Psoas muscle (tissue), 2 donors: ENCODE measurements around the gene MROH7.

GRCh38 chr1:54204831-54205458 is 5.0 kb downstream of the MRPL37 start:
- PRO-cap, 2 experiments: no peak in any of the 2 experiments

DNA sequence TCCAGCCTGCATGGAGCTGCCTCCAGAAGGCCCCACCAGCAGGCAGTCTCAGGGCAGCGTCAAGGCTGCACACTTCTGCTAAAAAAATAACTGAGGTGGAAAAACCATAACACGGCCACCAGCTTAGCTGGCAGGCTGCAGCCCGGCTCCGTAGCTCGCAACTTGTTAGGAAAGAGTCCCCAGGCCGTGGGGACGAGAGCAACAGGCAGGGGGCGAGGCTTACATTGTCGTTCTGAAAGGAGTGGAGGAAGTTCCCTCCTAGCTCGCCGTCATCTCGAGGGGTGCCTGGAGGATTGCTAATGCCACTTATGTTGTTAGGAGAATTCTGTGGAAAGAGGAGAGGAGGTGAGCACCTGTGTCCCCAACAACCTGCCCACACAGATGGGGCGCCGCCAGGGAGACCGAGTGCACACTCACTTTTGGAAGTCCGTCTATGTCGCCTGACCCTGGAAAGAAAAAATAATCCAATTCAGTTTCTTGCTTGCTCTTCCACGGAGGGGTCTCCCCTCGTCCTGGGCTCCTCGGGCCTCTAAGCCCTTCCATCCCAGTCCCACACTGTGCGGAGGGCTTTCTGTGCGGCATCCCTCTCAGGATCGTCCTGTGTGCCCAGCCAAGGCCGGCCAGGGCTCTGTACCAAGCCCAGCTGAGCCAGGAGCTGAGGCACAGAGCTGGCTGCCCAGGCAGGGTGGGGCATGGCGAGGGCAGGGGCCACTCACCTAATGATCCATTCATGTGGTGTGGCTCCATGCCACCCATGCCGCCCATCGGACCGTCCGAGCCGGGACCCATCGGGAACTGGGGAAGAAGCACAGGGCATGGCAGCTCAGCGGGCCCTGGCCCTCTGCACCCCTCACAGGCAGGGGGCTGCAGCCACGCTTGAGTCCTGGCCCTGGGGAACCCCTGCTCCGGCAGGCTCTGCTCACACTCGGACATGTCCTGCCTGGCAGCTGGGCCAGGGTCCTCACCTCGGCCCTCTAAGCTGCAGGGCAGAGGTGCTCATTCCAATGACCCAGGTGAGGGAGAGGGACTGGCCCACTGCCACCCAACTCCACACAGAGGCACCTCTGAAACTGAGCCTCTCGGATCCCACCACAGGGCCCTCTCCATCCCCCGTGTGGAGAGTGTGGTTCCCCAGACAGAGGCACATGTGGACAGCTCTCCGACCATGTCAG is 28.5 kb downstream of the MRPL37 start:
- PRO-cap, 2 experiments: no peak in any of the 2 experiments

- PRO-cap, 2 experiments: no peak in any of the 2 experiments
Measured at GRCh38 chr1:54277771-54278250, 77.8 kb downstream of the MRPL37 start.

DNA sequence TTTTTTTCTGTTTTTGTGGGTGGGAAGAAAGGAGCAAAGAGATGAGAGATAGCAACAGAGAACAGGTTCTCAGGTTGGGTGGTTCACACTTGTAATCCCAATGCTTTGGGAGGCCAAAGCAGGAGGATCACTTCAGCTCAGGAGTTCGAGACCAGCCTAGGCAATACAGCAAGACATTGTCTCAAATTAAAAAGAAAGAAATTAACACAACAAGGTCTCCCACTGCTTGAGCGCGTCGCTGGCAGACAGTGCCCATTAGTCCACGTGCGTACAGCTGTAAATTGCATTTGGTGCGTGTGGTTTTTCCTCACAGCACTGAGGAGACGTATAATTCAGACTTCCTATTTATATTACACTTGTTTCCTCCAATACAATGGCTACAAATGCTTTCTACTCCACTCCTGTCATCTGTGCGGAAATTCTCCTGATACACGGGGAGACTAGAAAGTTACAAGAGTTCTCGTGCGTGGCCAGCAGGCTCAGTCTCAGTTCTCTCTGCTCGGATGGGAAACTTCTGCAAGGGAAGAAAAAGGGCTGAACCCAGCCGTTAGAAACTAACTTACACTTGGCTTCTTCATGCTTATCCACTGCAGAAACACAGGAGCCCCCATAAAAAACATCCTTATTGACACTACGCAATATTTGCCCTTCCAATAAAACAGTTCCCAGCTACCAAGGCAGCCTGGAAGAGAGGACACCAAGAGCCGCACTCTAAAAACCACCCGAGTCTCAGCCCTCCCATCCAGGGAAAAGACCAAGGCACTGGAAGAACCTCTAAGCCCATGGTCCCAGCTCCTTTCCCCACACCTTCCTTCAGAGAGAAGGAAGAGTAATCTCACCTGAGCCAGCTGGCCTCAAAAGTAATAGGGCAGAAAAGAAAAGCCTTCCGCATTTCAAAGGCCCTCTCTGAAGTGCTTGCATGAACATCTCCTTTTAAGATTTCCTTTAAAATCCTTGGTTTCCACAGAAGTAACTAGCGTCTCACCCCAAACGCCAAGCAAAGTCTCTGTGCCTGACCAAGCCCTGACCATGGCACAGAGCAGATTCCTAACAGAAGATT is 145.0 kb downstream of the MRPL37 start:
- PRO-cap, 2 experiments: no peak in any of the 2 experiments

DNA sequence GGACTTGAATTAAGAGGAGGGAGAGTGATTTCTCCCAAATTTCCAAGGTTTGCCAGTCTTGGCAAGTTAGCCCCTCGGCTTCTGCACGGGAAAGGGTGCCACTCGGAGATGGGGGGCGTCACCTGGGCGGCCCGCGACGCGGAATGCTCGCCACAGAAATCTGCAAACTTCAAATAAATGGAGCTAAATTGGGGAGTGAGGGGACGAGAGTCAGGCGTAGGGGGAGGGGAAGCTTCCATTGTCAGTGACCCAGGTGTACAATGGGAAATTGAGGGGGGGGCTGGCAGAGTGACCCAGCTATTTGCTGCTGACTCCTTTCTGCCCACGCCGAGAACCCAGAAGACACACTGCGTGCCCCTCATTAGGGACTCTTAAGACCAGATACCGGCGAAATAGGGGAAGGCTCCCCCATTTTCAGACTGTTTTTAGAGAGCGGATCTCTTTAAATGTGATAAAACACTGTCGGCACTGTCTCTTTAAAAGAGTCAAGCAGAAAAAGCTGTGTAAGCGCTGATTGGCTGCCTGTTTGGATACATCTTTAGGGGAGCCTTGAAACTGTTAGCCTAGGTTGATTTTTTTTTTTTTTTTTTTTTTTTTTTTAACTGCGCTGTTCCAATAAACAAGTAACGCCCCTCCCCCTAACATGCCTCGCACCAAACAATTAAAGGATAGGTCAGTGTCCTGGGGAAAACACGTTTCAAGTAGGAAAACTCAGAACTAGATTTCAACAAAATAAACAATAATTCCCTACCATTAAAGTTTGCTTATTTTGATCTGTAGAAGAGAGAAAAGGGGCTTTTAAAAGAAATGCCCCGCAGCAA is 140.6 kb upstream of the ACOT11 start:
- PRO-cap, 2 experiments: no peak in any of the 2 experiments

DNA sequence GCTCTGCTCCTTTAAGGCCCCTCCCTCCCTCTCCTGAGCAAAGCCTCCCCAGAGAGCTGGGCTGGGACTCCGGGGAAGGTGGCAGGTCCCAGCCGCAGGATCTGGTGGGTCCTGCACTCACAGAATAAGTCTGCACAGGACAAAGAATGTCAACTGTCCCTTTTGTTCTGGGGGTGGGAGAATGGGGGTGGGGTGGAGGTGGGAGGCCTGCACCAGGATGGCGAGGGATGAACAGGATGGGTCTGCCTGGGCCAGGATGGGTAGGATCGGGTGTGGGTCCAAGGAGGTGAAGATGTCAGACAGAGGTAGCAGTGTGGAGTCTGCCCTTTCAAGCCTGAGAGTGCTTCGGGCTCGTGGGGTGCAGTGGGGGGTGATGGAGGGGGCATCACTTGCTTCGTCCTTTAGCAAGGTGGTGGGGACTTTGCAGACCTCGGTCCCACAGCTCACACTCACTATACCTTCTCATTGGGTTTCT is 84.4 kb upstream of the ACOT11 start:
- PRO-cap, 2 experiments: no peak in any of the 2 experiments

DNA sequence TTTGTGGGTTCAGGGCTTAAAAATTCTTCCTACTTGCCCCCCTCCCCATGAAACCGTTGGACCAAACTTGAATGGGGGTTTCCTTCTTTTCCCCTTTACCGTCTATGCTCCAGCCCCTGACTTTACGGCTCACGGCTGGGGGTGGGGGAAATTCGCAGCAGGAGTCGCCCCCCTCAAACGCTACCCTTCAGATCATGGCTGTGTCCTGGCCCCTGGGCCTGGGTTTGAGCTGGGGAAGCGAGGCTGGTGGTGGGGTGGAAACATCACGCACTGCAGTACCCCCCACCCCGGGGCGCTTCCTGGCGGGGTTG is 59.3 kb upstream of the ACOT11 start:
- PRO-cap, 2 experiments: no peak in any of the 2 experiments

DNA sequence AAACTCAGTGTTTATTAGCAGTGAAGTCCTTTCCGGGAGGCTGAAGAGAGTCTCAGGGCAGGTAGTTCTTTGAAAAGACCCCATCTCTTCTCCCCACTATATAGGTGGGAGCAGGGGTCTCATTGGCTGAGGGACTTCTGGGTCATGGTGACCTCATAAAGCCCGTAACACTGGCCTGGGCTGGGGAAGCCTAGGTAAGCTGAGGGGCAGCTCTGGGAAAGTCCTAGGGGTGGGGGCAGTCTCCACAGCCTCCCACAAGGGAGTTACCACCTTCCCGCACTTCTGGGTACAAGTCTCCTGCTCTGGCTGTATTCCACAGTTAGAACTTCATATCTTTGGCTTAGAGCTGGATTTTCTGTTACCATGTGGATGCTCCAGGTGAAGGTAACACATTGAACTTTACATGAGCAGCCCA is at the start of gene MROH7:
Gene MROH7, plus strand, starts transcription at position 202 of the 415 bp plus-strand sequence.
- PRO-cap, 2 experiments: no peak in any of the 2 experiments

- PRO-cap, 2 experiments: no peak in any of the 2 experiments
Measured at GRCh38 chr1:54796196-54796589, 4.9 kb downstream of the TTC22 start.

- PRO-cap, 2 experiments: no peak in any of the 2 experiments
Measured at GRCh38 chr1:56062485-56063032, 516.8 kb downstream of the PLPP3 start.

DNA sequence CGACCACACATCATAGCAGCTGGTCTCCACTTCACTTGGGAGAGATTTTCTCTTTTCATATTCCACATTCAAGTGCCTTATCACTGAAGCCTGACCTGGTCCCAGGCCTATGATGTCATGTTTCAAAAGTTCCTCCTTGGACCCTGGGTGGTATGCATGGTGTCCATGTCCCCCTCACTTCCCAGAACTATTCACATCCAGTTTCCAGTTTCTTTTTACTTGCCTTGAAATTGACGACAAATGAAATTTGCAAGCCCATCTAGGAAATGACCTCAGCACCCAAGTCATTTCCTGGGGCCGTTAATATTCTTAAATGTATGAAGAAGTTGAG is 221.5 kb downstream of the PLPP3 start:
- PRO-cap, 2 experiments: no peak in any of the 2 experiments

DNA sequence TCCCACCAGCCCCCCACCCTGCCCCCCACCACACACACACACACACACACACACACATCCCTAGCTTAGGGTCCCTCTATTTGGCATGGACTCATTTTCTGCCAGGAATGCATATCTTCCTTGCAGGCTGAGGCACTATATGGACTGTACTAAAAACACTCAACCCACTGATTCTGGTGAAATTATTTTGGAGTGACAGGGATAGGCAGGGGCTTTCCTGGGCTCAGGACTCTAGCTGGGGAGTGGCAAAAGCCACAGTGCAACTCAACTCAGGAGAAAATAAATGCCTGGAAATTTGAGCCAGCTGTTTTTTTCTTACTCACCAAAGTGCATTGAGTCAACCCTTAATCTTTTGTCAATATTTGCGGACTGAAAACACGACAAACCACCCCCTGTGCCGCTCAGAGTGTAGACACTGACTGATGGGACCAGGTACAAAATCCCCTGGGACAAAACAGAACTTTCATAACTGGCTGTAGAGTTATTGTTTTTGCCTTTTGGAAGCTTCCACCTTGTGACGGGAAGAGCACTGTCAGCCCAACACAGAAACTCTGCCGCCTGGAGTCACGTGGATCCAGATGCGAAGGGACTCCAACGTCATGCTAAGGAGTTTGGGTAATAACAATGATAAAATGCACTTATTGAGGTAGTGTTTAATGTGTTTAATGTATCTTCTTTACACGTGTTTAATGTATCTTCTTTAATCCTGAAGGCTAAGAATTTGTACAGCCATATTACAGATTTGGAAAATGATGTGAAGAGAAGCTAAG is 164.6 kb downstream of the PLPP3 start:
- PRO-cap, 2 experiments: no peak in any of the 2 experiments

DNA sequence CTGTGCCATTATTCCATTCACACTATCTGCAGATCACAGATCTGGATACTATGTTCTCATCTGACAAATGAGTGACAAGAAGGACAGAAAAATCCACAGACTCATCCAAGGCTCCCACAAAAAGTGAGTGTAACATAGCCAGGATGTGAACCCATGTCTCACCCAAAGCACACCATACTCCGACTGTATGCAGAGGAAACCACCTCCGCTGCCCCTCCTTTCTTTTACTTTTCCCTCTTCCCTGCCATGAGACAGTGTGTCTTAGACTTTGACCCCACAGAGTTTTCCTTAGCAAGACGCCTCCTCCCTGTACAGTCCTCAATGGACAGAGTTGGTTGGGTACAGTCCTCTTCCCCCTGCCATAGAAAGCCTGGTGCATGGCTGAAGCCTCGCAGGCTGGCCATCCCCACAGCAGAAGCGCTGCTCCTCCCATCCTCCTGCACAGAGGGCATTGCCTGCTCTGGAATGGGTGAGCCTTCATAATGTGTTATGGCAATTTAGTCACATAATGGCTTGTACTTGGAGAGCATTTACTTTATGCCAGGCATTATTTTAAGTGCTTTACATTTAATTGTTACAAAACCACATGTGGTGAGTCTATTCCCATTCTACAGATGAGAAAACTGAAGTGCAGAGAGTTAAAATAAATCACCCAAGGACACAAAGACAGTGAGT is 127.9 kb downstream of the PLPP3 start:
- PRO-cap, 2 experiments: no peak in any of the 2 experiments

GRCh38 chr1:56511785-56512394 is 67.5 kb downstream of the PLPP3 start:
- PRO-cap, 2 experiments: no peak in any of the 2 experiments

DNA sequence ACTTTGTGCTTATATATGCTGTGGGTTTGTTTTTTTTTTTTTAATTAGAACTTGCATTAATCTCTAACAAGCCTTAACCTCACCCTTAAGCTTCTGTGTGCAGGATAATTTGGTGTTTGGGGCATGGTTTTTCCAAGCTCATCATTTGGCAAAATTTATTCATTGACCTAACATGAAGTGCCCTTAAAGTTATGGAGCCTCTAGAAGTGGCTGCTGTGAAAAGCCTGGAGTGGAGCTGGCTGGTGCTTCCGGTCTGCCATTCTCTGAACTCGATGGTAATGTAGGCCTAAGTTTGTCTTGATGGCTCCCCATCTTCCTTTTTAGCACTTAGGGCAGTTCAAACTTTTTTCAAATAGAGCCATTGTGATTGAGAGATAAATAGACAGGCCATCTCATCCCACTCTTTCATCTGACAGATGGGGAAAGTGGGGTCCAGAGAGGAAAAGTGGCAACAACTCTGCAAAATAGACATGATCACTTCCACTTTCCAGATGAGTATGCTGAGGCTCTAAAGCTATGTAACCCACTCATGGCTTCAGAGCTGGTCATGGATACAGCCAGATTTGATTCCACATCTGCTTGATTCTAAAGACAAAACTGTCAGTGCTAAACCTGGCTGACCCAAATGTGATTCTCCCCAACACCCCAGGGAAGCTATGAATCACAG is 59.5 kb downstream of the PLPP3 start:
- PRO-cap, 2 experiments: no peak in any of the 2 experiments

DNA sequence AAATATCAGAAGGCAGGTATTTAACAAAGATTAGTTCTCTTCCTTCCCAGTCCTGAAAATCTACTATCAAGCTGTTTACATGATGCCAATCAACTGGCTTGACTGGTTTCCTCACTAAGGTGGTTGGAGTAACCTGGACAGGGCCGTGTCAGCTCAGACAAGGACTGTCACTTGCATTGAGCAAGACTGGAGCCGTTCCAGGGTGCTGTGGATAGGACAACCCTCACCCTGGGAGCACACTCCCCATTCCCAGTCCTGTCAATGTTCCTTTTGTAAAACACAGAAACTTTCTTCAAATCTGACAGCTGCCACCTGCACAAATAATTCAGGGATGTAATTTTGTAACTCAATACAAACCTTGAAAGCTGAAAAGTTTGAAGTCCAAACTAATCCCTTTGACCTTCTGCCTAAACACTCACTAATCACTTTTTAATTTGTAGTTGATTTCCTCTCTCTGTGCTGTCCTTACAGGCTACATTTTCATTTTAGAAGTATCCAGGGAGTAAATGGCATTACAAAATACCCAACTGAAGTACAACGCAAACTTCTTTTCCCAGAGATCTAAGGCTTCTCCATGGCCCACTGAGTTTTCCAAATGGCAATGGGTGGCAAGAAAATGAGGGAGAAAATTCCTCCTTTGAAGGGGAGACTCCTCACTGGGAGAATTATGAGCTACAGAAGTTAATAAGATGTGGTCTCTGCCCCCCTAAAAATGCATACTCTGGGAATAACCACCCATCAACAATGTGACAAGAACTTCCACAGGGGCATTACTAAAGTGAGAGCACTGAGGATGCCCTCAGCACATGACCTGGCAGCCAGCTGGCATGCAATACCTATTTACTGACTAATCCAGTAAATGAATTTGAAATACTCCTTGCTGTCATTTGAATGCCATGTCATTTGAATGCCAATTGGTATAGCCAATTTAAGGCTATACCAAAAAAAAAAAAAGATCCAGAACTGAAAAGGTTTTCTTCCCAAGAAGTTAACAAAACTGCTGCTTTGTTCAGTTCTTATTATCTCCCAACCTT is 31.1 kb downstream of the PLPP3 start:
- PRO-cap, 2 experiments: no peak in any of the 2 experiments

GRCh38 chr1:56644150-56644454 is 1.0 kb upstream of the PRKAA2 start:
- PRO-cap, 2 experiments: no peak in any of the 2 experiments

DNA sequence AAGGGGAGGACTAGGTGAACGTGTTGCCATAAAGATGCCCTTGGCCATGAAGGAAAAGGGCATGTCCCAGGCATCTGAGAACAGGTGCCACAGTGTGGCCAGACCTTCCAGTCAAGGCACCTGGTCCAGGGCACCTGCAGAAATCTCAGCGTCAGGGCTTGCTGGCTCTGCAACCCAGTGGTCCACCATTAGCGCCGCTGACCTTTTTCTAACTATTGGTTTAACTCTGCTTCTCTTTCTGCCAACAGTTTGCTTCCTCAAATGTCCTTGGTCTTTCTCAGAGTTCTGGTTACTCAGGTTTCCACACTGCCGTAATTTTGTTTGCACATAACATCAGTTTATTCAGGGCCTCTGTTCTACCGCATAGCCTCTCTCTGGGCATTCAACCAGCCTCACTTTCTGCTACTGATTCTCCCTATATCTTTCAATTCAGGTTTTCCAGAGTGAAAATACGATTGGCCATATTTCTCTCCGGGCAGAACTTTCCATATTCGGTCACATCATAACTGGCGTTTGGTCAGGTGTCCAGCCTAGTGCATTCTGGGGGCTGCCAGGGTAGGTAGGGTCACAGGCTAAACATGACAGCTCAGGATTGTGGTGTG is 16.5 kb upstream of the FYB2 start:
- PRO-cap, 2 experiments: no peak in any of the 2 experiments

GRCh38 chr1:56961240-56961939 is 4.4 kb downstream of the C8B start:
- PRO-cap, 2 experiments: no peak in any of the 2 experiments

DNA sequence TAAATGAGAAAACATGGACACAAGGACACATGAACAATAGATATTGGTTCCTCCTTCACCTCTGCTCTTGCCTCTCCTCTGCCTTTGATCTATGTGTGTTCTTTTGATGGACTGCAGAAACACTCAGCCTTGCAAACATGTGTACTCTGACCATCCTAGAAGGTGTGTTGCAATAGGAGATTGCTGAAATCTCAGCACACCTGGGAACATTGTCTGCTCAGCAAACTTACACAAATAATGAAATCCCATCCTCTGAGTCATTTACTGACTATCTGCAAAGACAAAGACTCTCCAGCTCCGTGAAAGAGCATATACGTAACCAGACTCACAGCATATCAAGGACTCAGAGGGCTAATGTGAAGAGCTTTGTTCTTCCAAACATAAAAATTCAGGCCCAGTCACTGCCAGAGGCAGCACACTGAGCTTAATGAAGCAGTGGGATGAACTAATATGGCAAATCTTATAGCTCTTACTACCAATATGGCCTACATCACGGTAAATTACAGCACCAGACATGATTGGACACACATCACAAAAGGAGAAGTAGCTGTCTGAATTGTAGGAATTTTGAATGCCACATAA is 143.6 kb downstream of the DAB1 start:
- PRO-cap, 2 experiments: no peak in any of the 2 experiments